ENCODE measurements around the genes FOXD4L5, ZNF658, SPATA31A3, PABIR1 and APBA1.

DNA sequence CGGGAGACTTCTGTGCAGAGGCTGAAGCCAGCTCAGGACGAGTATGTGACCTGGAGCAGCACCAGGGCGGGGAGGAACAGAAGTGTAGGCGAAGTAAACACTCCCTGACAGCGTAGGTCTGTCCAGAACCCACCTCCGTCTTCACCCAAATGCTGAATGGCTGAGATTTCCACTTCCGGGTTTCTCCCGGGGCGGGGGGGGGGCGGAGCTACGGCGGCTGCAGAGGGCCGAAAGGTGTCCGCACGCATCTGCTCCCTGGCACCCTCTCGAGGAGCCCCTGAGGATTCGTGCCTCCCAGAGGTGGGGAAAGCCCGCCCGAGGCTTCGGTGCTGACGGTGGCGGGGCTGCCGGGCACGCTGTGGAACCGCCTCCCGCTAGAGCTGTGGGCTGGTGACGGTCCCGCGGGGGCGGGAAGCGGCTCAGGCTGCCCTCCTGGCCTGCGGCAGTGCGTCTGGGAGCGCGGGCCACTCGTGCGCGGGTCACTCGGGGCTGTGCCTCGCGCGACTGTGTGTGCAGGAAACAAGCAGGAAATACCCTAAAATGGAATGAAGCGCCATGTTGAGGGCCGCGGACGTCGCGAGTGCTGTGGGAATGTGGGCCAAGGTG is 1425.4 kb downstream of the FOXD4L5 start:
- PRO-cap: bidirectional peak, plus-strand start at position 326 of the sequence, minus-strand start at position 150 of the sequence

GRCh38 chr9:65285090-65285525 is at the start of gene FOXD4L5:
Gene FOXD4L5, minus strand, starts transcription at chr9:65285209.
- PRO-cap: no peak

DNA sequence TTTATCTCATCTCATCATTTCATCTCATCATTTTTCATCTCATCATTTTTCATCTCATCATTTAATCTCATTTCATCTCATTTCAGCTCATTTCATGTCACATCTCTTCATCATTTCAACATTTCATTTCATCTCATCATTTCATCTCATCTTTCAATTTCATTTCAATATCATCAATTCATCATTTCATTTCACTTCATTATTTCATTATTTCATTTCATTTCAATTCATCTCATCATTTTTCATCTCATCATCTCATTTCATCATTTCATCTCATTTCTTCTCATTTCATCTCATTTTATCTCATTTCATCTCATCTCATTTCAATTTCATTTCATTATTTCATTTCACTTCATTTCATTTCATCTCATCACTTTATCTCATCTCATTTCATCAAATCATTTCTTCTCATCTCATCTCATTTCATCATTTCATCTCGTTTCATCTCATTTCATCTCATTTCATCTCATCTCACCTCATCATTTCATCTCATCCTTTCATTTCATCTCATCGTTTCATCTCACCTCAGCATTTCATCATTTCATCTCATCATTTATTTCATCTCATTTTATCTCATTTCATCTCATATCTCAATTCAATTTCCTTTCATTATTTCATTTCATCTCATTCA is 74.4 kb downstream of the FOXD4L4 start:
- PRO-cap: no peak

DNA sequence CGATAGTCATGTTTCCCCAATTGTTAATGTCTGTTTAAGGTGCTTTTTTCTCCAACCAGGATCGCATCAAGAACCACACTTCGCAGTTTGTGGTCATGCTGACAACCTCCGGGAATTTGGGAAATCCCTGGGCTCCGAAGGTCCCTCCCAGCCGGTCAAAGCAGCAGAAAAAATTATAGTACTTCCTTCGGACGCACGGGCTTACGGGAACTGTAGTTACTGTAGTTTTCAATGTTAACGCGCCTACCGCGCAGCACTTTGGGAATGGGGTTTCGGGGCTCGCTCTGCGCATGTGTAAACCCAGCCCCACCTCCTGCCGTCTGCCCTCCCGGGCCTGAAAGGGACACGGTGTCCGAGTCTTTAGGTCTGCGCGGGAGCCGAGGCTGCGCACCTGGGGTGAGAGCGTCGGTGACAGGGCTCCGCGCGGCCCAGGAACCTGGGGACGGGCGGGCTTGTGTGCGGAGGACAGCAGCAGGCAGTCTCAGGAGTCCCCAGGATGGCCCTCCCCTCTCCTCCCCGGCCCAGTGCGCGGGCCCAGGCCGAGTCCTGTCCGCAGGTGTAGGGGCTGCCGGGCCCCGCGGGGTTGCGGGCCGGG is at the start of gene ZNF658:
Gene ZNF658 (plus strand): TSS at position 285 of the 595 bp plus-strand sequence.
- PRO-cap: bidirectional peak, plus-strand start at position 363 of the sequence, minus-strand start at position 89 of the sequence

DNA sequence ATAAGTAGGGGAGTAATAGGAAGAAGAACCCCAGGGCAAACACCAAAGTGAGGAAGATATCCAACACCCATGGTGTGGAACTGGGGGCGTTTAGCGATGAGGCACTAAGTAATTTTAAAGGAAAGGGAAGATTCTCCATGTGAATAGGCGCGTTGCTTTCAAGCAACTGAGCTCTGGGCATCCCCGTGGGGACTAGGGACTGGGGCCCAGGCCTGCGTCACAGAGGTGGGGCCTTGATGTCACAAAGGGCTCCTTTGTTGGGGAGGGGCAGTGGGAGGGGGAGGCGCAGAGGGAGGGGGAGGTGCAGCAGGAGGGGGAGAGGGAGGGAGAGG is at the start of gene SPATA31A3:
Gene SPATA31A3 (minus strand): TSS at position 168 of the 332 bp plus-strand sequence.
- PRO-cap: no peak

DNA sequence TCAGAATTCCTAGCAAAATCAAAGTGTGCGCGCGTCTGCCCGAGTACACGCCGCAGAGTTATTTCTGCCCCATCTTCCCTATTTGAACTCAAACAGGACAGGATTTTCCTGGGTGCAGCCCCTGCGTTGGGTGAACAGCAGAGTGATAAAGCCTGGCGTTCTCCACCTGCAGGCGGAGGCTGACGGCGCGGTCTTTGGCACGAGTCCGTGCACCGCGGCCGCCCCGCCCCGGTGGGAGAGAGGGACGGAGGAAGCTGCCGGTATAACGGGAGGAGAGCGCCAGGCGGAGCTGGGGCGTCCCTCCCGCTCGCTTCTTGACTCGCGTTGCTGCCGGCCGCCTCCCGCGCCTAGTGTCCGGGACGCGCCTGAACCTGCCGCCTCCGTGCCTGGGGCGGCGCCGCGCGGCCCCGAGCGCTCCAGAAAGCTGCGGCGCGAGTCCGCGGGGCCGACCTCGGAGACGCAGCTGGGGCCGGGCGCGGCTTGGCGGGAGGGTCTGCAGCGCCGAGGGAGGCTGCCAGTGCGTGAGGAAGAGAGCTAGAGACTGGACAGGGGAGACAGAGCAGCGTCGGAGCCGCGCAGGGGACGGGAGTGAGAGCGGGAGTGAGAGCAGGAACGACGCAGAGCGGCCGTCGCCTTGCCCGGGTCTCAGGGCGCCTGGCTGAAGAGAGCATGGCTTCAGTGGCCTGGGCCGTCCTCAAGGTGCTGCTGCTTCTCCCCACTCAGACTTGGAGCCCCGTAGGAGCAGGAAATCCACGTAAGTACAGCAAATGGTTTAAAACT is 66.7 kb upstream of the SPATA31A3 start:
- PRO-cap: no peak

- PRO-cap: no peak
Observed at GRCh38 chr9:68714951-68715513, 10.0 kb downstream of the PIP5K1B start.

DNA sequence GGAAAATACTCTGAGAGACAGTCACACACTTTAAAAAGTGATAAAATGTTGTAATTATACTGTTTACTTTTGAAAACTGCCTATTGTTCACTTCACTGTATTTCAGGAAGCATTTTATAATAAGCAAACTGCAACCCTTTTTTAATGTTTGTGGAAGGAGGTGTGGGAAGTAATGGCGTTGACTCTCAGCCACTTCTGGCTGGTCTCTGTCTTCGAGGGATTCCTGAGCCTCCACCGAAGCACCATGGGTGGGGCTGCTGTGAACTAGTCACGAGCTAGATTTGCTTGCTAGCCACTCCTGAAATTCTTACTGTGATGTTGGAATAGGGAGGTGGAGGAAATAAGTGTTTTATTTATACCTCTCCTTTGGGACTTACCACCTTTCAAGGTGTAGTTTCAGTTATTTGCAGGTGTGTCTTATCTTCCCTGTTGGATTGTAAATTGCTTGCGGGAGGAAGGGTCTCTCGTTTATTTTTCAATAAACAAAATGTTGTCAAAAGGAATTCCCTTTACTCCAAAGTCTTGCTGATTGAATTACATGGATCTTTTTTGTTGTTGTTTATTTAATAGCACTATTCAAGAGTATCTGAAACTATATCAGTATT is 26.9 kb downstream of the PIP5K1B start:
- PRO-cap: no peak

DNA sequence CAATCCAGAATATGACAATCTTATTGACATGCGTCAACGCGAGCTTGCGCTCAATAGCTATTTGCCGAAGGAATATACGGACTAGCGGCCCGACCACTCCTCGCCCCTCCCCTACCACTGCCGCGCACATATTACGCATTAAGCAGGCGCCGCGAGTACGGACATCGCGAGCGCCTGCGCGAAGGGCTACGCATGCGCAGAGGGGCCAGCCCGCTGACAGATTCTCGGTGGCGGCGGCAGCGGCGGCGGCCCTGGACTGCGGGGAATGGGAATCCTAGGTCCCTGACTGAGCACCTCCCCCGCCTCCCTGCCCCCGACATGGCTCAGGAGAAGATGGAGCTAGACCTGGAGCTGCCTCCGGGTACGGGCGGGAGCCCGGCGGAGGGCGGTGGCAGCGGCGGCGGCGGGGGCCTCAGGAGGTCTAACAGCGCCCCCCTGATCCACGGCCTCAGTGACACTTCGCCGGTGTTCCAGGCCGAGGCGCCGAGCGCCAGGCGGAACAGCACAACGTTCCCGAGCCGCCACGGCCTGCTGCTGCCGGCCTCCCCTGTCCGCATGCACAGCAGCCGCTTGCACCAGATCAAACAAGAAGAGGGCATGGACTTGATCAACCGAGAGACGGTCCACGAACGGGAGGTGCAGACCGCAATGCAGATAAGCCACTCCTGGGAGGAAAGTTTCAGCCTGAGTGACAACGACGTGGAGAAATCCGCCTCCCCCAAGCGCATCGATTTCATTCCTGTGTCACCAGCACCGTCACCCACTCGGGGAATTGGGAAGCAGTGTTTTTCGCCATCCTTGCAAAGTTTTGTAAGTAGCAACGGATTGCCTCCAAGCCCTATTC is at the start of gene PABIR1:
Gene PABIR1 (plus strand): TSS at position 219 of the 844 bp plus-strand sequence.
- PRO-cap: bidirectional peak, plus-strand start at position 219 of the sequence, minus-strand start at position 102 of the sequence; bidirectional peak, plus-strand start at position 451 of the sequence, minus-strand start at position 450 of the sequence

DNA sequence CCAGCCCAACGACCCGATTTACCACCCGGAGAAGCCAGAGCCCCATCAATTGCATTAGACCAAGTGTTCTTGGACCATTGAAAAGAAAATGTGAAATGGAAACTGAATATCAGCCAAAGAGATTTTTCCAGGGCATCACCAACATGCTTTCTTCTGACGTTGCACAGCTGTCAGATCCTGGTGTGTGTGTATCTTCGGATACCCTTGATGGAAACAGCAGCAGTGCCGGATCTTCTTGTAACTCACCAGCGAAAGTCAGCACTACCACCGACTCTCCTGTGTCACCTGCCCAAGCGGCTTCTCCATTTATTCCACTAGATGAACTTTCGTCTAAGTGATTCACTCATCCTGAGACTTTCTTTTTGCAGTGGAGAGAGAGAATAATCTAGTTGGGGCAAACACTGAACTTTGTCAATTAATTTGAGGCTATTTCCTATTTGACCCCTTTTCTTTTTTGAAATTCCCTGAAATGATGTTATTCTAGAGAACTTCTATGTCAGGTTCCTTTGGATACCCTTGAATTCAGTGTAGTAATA is 894 bp downstream of the PABIR1 start:
- PRO-cap: no peak

GRCh38 chr9:68784547-68785260 is 4.8 kb downstream of the PABIR1 start:
- PRO-cap: no peak

GRCh38 chr9:68799319-68799784 is 19.5 kb downstream of the PABIR1 start:
- PRO-cap: no peak

DNA sequence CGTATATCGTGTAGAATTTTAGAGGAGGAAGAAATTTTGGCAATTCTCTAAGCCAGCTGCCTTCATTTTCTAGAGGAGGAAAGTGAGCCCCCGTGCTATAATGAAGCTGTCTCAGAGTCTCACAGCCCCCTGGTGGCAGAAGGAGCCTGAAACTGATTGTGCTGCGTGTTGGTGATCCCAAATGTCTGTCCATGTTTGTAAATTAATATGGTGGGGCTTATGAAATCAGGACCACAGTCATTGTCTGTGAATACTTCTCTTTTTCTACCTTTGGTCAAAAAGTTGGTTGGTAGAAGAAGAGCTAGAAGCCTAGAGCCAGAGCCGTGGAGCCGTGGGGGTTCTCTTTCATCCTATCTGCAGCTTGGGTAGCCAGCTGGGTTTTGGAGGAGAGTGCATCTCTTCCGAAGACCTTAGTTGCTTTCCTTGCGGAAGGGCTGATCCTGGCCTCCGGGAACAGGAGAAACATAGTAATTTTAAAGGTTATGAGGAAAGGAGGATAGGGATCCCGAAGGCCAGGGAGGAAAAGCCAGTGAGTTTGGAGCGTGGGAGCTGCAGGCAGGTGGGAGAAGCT is 65.3 kb downstream of the PABIR1 start:
- PRO-cap: no peak

GRCh38 chr9:69192182-69192587 is 18.1 kb downstream of the TJP2 start:
- PRO-cap: no peak

- PRO-cap: no peak
Observed at GRCh38 chr9:69273113-69273597, 51.9 kb upstream of the ENTREP1 start.

DNA sequence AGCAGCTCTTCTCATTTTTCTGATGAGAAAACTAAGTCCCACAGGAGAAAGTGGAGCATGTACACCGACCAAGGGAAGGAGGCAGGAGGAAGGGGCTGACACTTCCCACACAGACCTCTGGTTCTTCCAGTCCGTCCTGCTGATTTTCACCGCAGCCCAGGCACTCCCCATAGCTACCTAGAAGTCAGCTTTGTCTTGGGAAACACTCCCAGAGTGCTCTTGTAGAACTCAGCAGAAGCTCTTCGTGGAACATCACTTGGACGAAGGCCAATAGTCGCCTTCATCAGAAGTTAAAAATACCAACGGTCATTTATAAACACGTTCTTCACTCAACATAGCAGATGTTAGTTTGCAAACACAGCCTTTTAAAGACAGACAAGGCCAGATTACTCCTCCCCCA is 28.9 kb upstream of the ENTREP1 start:
- PRO-cap: no peak

DNA sequence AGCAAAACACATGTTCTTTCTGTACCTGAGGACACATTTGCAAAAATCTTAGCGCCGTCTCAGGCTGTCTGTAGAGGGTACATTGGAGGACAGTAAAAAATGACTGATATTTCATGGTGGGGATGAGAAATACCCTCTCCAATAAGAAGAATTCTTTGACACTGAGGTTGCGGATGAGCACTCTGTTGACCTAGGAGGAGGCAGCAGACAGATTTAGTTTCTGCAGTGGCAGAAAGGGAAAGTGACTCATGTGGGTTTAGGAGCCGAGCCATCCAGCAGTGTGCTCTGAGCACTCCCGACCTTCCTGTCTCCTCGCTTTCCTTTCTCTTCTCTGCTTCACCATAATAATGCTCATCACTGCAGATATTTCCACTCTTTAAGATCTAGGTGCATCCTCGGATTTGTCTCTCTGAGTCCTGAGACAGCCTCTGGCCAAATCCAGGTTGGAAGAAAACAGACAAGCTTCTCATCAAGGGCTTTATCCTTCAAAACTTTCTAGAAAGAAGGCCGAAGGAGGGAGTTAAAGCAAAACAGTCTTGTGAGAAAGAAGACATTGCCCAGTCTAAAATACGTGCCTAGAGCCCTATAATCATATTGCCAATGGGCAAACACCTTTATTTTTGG is 54.7 kb downstream of the ENTREP1 start:
- PRO-cap: no peak

- PRO-cap: no peak
Observed at GRCh38 chr9:69476690-69477177, 151.7 kb downstream of the ENTREP1 start.

DNA sequence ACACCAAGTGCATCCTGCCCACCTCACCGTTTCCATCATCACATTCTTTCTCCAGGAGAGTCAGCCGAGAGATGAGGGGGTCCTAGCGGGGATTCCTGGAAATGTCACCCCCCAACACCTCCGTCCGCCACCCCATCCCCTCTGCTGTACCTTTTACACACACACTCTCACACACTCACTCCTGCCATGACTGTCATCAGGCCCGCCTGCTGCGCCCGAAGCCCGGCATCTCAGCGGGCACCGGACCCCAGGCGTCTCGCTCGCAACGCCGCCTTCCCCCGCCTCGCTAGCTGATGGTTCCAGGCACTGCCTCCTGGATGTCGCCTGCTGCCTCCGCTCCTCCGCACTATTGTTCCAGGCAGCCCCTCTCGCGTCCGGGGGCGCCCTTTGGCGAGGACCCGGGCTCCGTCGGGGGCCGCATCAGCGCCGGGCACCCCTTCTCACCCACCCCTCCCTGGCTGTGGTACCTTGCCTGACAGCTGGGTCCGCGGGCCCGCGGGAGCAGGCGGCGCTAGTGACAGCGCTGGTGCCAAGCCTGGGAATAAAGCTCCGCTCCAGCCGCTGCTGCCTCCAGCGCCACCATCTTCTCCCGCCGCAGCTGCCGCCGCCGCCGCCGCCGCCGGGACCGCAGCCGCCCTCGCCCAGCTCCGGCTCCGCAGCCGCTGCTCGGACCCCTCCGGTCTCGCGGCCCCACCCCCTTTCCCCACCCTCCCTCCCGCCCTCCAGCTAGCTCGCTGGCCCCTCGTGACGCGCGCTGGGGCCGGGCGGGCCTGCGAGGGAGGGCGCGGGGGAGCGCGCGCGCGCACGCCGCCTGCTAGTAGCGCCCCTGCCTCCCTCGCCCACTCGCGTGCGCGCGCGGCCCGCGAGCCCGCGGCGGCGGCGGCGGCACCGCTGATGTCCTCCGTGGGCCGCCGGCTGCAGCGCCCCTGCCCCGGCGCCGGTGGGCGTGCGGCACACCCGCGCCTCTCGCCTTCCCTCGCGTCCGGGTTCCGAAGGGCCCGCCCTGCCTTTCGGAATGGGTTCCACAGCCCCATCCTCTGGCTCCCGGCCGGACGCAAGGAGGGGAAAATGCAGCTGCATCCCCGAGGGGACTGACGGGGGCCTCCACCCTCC is at the start of gene APBA1:
Gene APBA1 (minus strand): TSS at position 686 of the 1,113 bp plus-strand sequence.
- PRO-cap: bidirectional peak, plus-strand start at position 854 of the sequence, minus-strand start at position 701 of the sequence

GRCh38 chr9:70044289-70044706 is 650 bp downstream of the MAMDC2 start:
- PRO-cap: no peak

Measured in aorta (tissue), 1 donor.